Pericardium fibroblast (primary cell): ENCODE measurements around the genes PGA3, PGA4, PGA5 and SDHAF2.

DNA sequence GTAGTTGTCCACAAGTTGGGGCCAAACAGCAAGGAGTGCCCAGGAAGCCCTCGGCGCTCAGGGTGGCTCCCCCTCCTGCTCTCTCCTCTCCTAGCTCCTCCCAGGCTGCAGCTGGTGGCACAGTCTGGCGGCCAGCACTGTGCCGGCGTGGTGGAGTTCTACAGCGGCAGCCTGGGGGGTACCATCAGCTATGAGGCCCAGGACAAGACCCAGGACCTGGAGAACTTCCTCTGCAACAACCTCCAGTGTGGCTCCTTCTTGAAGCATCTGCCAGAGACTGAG is 16.8 kb downstream of the CD5 start:
- RAMPAGE, long total RNA = no peak

- RAMPAGE, long total RNA = no peak
These were observed 25.8 kb downstream of the CD5 start for GRCh38 chr11:61127994-61128518.

- RAMPAGE, long total RNA = no peak
These were observed 28.5 kb downstream of the CD5 start for GRCh38 chr11:61130812-61131134.

DNA sequence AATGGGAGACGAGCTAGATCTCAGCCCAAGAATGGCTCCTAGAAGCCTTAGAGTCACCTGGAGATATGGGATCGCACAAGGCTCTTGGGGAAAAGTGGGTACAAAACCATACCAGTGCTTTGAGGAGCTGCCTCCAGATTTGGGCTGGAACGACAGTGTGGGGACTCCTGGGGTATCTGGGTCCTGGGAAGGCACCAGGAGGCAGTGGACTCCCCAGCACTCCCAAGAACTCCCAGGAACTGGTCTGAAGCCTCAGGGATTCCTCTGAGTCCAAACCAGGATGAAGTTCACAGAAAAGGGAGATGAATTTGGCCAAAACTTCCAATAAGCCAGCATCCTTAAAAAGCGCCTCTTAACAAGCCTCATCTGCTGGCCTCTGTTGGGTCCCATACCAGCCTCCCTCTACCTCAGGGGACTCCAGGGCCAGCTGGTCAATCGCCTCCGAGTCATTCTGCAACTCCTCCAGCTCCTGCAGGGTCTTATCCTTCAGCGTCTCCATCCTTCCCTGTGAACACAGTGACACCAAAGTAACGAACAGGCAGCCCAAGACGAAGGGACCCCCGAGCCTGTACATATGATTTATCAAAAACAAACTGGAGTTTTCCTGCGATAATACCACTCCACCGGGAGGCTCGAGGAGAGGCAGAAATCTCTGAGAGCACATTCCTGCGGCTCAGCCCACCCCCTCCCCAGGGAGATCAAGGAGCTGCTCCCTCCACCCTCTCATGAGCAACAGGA is 22.7 kb downstream of the VPS37C start:
- RAMPAGE, long total RNA = no peak

DNA sequence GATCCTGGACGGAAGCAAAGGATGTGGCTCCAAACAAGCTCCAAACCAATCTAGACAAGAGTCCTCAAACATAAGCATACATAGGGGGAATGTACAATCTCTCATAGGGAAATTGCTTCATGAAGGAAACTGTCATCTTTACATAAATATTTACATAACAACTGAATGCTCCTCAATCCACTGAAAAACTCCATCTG is 11.7 kb downstream of the VPS37C start:
- RAMPAGE, long total RNA = no peak

DNA sequence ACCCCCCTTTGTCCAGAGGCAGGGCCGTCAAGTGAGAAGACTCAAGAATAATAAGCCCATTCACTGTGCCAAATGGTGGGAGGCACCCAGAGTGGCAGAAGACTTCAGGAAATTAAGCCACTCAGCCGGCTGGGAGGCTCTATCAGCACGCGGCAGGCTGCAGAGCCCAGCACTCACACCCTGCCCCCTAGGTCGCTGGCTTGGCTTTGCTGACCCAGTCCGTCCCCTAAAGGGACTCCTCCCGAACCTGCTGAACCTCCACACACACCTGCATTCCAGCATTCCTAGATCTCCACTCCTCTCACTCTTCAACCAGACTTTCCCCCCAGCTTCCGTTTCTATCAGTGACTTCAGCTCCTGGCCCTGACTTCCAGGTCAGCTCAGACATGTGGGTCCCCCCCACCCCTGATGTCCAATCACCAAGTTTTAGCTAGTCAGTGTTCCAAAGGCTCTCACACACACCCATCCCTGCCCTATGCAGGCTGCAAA is 11.4 kb downstream of the VPS37C start:
- RAMPAGE, long total RNA = no peak

GRCh38 chr11:61150303-61150697 is 10.9 kb downstream of the VPS37C start:
- RAMPAGE, long total RNA = no peak

GRCh38 chr11:61152679-61153157 is 8.5 kb downstream of the VPS37C start:
- RAMPAGE, long total RNA = no peak

- RAMPAGE, long total RNA = no peak
These were observed at the start of gene PGA3 for GRCh38 chr11:61203234-61203705. TSS of gene PGA3 (plus strand) at chr11:61203515.

GRCh38 chr11:61203706-61203961 is 319 bp downstream of the PGA3 start:
- RAMPAGE, long total RNA = no peak

DNA sequence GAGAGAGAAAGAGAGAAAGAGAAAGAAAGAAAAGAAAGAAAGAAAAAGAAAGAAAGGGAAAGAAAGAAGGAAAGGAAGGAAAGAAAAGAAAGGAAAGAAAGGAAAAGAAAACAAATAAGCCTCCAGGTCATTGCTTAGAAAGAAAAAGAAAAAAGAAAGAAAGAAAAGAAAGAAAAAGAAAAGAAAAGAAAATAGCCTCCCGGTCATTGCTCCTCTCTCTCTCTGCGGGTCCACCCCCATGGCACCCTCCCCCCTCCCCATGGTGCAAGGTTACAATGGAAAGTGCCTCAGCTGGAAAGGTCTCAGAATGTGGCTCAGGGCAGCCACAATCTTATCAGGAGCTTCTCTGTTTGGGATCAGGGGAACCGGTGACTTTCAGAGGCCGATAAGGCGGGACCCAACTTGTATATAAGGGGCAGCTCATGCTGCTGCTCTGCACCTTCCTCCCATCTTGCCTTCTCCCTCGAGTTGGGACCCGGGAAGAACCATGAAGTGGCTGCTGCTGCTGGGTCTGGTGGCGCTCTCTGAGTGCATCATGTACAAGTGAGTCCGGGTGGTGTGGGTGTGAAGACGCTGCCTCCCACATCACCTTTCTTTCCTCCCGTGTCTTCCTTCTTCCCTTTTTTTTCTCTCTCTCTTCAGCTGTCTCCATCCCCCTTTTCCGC is at the start of gene PGA4:
PGA4 (plus strand) TSS at position 434 of the 665 bp plus-strand sequence.
- RAMPAGE, long total RNA = no peak

DNA sequence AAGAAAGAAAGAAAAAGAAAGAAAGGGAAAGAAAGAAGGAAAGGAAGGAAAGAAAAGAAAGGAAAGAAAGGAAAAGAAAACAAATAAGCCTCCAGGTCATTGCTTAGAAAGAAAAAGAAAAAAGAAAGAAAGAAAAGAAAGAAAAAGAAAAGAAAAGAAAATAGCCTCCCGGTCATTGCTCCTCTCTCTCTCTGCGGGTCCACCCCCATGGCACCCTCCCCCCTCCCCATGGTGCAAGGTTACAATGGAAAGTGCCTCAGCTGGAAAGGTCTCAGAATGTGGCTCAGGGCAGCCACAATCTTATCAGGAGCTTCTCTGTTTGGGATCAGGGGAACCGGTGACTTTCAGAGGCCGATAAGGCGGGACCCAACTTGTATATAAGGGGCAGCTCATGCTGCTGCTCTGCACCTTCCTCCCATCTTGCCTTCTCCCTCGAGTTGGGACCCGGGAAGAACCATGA is at the start of gene PGA5:
PGA5 (plus strand) TSS at position 405 of the 460 bp plus-strand sequence.
- RAMPAGE, long total RNA = no peak

GRCh38 chr11:61293466-61294728 is 1.2 kb downstream of the VWCE start:
- RAMPAGE, long total RNA = no peak

- RAMPAGE, long total RNA = no peak
These were observed 12.6 kb downstream of the CYB561A3 start for GRCh38 chr11:61348800-61349713.

- RAMPAGE, long total RNA = no peak
These were observed 4.4 kb downstream of the CYB561A3 start for GRCh38 chr11:61357077-61357912.

GRCh38 chr11:61429632-61430742 is at the start of gene SDHAF2:
TSS of gene SDHAF2 (plus strand) at chr11:61430124.
- RAMPAGE, long total RNA = start-site peak on the minus strand at chr11:61429937-61429975, 92 and 39 reads in 2 replicates; start-site peak on the plus strand at chr11:61430055-61430144, 580 and 500 reads in 2 replicates

GRCh38 chr11:61454183-61455027 is 24.5 kb downstream of the SDHAF2 start:
- RAMPAGE, long total RNA = no peak

- RAMPAGE, long total RNA = no peak
These were observed 2.3 kb downstream of the LRRC10B start for GRCh38 chr11:61510599-61511452.

DNA sequence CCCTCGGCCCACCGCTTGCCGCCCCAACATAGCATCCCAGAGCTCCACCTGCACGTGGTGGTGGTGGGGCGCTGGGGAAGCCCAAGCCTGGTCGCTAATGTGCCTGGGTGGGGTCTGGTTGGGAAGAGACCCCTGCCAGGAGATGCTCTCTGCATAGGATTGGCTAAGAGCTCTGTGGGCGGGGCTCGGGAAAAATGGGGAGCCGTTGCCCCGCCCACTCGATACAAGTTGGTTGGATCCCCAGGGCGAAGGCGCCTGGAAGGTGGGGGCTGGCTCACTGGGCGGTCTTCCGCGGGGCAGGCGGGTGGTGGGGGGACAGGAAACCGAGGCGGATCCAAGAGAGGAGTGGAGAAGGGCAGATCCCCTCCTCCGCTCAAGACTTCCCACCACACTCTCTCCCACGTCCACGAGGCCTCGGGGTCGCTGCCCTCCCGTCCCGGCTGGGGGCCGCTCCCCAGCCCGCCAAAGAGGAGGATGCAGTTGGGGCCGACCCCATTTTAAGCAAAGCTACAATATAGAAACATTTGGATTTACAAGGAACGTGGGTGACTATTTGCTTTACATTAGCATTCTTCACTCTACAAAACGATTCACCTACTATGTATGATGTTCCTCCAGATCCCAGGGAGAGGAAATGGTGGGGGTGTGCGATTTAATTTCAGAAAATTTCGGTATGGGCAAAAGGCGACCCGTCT is 7.8 kb downstream of the LRRC10B start:
- RAMPAGE, long total RNA = no peak

DNA sequence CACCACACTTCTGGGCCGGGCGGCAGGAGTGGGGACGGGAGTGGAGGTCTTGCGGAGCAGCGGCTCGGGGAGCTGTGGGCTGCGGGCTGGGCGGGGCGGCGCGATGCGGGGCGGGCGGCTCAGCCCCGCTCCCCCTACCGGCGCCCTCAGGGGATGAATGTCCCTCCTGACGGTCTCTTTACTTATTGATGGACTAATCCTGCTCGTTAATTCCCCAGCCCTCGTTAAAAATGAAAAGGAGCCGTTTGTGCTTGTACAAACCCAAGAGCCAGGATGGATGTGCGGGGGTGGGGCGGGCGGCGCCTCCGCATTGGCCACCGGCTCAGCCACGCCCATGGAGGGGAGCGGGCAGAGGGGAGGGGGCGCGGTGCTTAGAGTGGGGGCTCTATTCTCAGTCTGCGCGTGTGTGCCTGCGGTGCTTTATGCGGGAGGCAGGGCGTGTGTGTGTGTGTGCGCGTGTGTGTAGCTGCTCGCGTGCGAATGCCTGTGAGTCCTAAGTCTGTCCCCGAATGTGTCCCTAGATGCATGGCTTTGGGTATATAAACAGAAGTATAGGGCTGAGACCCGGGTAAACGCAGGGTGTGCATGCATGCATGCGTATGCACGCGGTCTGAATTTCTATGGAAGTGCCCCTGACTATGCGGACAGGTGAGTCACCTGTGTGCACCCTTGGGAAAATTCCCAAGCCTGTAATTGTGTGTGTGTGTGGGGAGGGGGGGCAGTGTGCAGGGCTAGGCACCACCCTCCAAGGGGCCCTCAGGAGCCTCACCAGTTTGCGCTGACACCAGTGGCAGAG is 25.3 kb downstream of the SYT7 start:
- RAMPAGE, long total RNA = no peak